Ovary (tissue), 7 donors: ENCODE measurements around a stretch of chr10.

- PRO-cap, 7 experiments = no peak in any of the 7 experiments
- RAMPAGE, long total RNA, 2 experiments = no peak in any of the 2 experiments
Observed at GRCh38 chr10:308052-309132, 173.1 kb downstream of the ZMYND11 start.

DNA sequence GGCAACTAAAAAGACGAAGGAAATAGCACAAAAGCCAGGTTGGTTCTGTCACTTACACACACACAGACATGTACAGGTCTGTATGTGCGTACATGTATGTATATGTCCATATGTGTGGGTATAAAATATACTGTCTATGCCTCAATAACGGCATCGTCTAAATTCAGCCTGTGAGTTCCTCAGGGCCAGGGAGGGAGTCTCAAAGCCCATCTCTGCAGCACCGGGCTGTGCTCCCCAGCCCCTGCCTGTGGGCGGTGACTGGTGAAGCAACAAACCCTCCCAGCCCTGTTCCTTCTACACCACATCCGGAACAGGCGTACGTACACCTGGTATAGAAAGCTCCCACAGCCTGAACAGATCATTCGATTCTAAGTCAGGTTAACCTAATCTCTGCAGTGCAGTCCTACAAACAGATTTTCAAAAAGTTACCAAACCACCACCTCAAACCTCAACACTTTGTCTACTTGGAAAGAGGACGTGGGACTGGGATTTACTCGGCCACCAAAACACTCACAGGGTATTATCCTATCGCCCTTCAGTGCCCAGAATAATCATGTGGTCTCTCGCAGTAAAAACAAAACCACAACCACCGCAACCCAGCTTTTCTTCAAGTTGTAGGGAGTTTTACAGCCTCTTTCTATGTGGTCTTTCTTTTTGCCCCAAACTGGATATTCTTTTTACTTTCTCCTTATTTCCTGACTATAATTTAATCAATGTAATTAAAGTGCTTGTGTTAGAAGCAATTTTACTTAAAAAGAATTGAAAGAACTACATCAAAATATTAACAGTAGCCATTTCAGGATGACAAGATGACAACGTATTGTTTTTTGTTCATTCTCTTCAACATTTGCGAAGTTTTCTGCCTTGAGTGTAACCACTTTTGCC, 238.4 kb downstream of the DIP2C start:
- PRO-cap, 7 experiments = peak in 5 of 7 experiments; most common plus-strand start position 299 of the sequence (in 5); most common minus-strand start position 189 of the sequence (in 2)
- RAMPAGE, long total RNA, 2 experiments = no peak in any of the 2 experiments

GRCh38 chr10:454643-455259, 234.7 kb downstream of the DIP2C start:
- PRO-cap, 7 experiments = peak in 3 of 7 experiments; most common plus-strand start chr10:455132 (in 2); most common minus-strand start chr10:455028 (in 1)
- RAMPAGE, long total RNA, 2 experiments = no peak in any of the 2 experiments

- PRO-cap, 7 experiments = no peak in any of the 7 experiments
- RAMPAGE, long total RNA, 2 experiments = no peak in any of the 2 experiments
Observed at GRCh38 chr10:489501-489918, 200.0 kb downstream of the DIP2C start.

DNA sequence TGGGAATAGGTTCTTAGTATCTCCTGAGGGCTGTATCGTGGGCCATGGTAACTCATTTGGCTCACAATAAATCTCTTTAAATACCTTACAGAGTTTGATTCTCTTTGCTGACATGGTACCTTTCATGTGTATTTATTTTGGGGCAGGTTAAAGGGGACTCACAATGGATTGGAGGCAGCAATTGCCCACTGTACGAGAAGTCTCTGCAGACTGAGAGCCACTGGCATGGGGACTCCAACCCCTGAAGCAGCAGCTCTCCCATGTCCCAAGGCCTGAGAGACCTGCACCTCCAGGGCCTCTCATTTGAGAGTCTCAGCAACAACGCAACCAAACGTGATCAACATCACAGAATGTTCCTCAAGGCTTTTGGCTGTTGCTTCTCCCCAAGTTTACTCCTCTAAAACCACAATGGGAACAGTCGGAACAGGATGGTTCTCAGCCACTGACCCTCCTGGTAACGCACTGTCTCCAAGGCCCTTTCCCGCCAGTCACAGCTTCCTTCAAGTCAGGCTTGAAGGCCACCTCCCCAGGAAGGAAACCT, 128.2 kb downstream of the DIP2C start:
- PRO-cap, 7 experiments = no peak in any of the 7 experiments
- RAMPAGE, long total RNA, 2 experiments = no peak in any of the 2 experiments

DNA sequence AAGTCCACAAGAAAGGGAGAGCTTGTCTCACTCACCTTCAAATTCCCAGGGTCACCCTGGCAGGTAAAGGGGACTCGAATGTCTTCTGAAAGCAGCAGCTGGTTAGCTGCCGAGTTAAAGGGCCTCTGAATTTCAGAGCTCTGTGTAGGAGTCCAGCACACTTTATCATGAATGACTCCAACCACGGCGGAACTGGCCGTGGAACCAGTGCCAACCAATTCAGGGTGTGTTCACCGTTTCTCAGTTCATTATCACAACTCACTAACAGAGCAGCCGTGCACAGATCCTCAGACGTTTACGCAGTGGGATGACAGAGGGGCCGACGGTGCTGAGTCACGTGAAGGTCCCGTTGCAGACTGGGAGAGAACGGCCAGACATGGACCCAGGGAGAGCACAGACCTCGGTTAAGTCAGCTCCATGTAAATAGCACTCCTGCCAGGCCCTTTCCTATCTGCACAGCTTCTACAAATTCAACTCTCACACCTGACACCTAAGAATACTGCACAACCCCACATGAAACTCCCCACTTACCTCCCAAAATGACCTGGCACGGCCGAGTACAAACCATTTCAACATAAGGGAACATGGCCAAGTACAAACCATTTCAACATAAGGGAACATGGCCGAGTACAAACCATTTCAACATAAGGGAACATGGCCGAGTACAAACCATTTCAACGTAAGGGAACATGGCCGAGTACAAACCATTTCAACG, 95.5 kb downstream of the DIP2C start:
- PRO-cap, 7 experiments = peak in 4 of 7 experiments; most common plus-strand start position 361 of the sequence (in 3); most common minus-strand start position 134 of the sequence (in 1)
- RAMPAGE, long total RNA, 2 experiments = no peak in any of the 2 experiments

DNA sequence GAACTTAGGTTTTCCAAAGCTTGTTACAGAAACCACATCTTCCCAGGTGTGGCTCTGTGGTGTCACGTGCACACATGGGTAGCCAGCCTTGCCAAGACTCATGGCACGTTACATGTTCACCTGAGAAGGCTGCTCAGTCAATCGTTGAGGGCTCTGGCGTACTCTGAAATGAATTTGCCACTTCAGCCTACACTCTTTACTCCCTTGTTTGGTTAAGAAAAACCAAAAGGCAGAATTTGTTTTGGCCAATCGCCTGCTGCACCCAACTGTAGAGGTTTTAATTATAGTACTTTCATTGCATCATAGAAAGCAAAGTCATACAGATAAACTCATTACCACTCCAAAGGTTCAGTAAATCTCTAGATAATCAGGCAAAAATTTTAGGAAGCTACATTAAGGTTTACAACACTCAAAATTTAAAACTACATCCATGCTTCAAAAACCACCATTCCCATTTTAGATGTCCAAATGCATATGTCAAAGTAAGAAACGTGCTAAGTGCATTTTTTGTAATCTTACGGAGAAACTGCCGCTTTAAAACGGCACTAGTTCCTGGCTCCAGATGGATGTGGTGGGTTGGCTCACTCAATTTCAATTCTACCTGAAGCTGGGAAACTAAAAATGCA, 88.5 kb downstream of the DIP2C start:
- PRO-cap, 7 experiments = no peak in any of the 7 experiments
- RAMPAGE, long total RNA, 2 experiments = no peak in any of the 2 experiments

DNA sequence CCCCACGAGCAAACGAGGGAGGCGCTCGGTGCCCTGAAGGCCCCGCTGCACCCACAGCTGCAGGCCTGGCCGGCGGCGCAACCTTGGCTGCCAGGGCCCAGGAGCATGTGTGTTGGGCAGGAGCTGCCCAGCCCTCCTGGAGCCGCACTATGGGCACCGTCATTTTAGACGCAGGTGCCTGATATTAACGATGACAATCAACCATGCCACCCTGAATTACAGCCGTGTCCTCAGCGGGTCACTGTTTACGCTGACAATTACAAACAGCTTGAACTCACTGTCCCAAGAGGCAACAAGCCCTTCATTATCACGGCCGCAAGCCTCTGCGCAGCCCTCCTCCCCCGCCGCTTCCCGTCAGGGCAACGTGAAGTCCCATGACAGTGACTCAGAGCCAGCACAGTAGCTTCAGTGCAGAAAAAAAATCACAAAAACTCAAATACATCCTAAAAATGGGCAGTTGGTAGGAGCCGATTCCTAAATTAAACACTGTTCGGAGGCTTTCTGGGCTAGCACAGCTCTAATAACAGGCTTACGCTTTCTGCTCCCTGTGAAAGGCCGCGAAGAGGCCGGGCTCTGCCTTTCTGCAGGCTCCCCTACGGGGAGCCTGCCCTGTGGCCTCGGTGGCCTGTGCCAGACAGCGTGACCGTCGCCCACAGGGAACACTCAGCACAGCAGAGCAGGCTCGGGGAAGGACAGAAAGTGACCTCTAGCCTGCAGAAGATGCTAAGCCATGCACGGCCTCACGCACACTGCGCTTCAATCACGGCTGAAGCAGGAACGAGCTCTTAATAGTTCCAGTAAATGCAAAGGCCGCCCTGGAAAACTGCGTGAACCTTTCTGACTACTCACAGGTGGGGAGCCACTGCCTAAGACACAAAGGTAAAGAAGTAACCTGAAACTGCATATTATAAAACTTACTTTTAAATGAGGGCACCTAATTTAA, 64.3 kb downstream of the DIP2C start:
- PRO-cap, 7 experiments = no peak in any of the 7 experiments
- RAMPAGE, long total RNA, 2 experiments = no peak in any of the 2 experiments

DNA sequence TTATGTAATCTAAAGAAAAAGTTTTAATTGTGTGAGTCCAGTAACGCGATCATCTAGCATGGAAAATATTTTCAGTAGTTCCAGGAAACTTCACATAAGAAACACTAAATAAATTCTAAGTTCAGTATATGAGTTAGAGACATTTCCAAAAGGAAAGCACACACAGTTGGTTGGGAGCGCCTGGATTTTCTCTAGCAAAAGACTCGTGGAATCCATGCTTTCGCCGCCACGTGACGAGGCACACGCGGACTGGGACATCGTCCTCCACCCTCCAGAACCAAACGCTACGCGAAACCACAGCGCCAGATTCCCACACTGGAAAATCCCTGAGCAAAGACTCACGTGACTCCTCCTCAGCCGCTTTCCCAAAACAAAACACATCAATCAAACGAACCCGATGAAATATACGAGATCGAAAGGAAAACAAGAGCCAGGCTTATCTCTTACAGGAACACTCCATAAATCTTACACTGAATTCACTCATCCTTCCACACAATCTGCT, 24.0 kb downstream of the DIP2C start:
- PRO-cap, 7 experiments = no peak in any of the 7 experiments
- RAMPAGE, long total RNA, 2 experiments = no peak in any of the 2 experiments

GRCh38 chr10:803419-803702, 113.9 kb upstream of the DIP2C start:
- PRO-cap, 7 experiments = no peak in any of the 7 experiments
- RAMPAGE, long total RNA, 2 experiments = no peak in any of the 2 experiments

GRCh38 chr10:1050115-1050475, 1.2 kb upstream of the IDI1 start:
- PRO-cap, 7 experiments = no peak in any of the 7 experiments
- RAMPAGE, long total RNA, 2 experiments = no peak in any of the 2 experiments

GRCh38 chr10:1243620-1244194, 187.5 kb downstream of the WDR37 start:
- PRO-cap, 7 experiments = no peak in any of the 7 experiments
- RAMPAGE, long total RNA, 2 experiments = no peak in any of the 2 experiments

DNA sequence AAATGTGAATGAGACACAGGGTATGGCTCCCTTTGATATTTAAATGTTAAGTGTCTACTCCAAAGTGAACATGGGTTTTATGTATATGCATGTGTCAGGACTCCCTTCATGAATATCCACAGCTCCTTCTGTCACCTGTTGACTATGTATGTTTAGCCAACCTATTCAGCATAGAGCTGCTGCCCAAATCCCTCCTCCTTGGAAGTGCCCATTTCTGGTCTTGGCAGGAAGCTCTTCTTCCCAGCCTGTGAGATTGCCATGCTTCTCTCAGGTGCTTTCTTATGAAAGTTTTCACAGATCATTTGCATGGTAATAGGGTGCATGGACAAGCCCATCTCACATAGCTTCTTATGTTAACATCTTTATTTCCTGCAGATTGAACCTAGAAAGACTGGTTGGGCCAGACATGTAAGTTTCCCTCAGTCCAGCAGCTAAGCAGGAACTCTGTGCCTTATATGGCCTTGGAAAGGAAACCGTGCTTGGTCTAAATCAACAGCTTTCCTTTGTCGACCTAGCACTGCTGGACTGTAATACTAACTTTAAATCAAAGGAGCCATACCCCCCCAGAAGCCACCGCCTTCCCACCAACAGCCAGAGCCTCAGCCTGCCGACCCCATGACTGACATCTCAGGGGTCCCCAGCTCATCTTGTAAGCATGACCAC, 288.9 kb downstream of the ADARB2 start:
- PRO-cap, 7 experiments = no peak in any of the 7 experiments
- RAMPAGE, long total RNA, 2 experiments = no peak in any of the 2 experiments

- PRO-cap, 7 experiments = peak in 1 of 7 experiments; most common plus-strand start chr10:1596736 (in 1)
- RAMPAGE, long total RNA, 2 experiments = no peak in any of the 2 experiments
Observed at GRCh38 chr10:1596531-1596939, 140.8 kb downstream of the ADARB2 start.

GRCh38 chr10:2501085-2501686, 566.2 kb upstream of the PFKP start:
- PRO-cap, 7 experiments = no peak in any of the 7 experiments
- RAMPAGE, long total RNA, 2 experiments = no peak in any of the 2 experiments

DNA sequence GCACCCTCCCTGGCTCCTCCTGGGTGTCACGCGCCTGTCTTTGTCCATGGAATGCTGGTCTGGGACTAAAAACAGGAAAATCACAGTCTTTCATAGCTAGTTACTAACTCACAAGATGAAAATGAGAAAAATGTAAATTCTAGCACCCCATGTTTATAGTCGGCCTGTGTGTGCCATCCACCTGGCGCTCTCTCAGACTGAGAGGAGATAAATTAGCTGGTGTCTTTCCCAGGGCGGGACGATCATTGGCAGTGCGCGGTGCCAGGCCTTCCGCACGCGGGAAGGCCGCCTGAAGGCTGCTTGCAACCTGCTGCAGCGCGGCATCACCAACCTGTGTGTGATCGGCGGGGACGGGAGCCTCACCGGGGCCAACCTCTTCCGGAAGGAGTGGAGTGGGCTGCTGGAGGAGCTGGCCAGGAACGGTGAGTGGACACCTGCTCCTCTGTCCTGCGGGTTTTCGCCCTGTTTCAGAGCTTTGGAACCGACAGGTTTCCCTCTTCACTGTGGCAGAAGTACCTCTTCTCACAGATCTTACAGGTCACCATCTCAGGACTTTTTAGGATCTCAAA, 33.9 kb downstream of the PFKP start:
- PRO-cap, 7 experiments = no peak in any of the 7 experiments
- RAMPAGE, long total RNA, 2 experiments = no peak in any of the 2 experiments

- PRO-cap, 7 experiments = no peak in any of the 7 experiments
- RAMPAGE, long total RNA, 2 experiments = no peak in any of the 2 experiments
Observed at GRCh38 chr10:3126539-3127471, 45.8 kb downstream of the PITRM1 start.

DNA sequence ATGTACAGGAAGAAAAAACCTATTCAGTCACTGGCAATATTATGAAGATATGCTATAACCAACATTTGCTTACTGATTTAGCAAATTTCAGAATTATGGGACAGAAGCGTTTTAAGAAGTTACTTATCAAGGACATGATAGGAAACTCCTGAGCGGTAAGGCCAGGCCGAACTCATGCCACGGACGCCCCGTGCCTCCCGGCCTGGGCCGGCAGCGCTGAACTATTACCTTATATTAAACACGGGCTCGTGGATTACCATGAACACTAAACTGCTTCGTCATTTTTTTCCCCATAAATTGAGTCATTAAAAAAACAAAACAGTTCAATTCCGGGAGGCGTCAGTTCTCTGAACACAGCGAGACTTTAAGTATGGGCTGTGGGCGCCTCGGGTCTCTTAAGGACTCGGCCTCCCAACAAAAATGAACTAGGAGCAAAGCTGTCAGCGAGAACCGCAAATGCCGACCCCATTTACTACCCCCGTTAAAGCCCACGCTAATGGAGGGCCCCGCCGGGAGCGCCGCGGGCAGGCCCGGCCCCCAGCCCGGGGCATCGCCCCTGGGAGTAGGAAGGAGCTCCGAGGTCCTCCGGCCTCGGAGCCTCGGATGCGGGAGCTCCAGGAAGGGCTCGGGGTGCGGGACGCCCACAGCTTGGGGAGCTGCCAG, 497 bp downstream of the PITRM1 start:
- PRO-cap, 7 experiments = peak in 6 of 7 experiments; most common plus-strand start position 321 of the sequence (in 5); most common minus-strand start position 605 of the sequence (in 3)
- RAMPAGE, long total RNA, 2 experiments = no peak in any of the 2 experiments

- PRO-cap, 7 experiments = no peak in any of the 7 experiments
- RAMPAGE, long total RNA, 2 experiments = no peak in any of the 2 experiments
Observed at GRCh38 chr10:3181763-3182210, 9.2 kb upstream of the PITRM1 start.

DNA sequence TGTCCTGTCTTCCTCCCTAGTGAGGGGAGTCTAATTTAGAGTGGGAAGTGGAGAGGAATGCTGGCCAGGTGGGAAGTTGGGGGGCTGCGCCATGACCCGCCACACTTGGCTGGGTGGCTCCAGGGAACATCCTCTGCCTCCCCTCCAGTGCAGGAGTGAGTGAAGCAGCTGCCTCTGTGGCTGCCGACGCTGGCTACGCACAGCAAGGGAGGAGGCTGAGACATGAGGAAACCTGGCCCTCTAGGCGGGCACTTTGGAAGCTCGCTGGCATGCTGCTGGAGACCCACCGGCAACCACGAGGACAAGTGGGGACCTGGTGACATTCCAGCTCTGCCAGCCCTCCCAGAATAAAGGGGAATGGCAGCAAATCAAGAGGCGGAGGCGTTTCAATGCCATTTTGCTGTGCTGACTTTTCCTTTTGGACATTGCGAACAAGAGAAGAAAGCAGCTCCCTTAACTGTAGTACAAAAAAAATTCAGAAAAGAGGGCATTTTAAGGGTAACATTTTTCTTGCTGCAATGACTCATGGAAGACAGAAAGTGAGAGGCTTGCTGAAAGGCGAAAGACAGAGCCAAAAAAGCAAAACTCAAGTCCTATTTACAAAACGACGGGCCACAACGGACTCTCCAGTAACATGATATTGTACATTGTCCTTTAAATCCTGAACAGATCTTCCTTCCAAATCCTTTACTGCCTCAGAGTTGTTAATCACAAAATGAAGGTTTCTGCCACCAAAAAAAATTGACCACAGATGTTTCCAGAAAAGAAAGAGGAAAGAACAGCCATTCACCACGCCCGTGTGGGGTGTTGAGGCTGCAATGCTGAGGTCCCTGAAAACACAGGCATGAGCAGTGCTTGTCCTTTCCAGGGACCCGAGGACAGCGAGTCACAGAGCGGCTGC, 121.3 kb upstream of the PITRM1 start:
- PRO-cap, 7 experiments = no peak in any of the 7 experiments
- RAMPAGE, long total RNA, 2 experiments = no peak in any of the 2 experiments